Mammary epithelial cell (primary cell): ENCODE measurements around a stretch of chr1.

DNA sequence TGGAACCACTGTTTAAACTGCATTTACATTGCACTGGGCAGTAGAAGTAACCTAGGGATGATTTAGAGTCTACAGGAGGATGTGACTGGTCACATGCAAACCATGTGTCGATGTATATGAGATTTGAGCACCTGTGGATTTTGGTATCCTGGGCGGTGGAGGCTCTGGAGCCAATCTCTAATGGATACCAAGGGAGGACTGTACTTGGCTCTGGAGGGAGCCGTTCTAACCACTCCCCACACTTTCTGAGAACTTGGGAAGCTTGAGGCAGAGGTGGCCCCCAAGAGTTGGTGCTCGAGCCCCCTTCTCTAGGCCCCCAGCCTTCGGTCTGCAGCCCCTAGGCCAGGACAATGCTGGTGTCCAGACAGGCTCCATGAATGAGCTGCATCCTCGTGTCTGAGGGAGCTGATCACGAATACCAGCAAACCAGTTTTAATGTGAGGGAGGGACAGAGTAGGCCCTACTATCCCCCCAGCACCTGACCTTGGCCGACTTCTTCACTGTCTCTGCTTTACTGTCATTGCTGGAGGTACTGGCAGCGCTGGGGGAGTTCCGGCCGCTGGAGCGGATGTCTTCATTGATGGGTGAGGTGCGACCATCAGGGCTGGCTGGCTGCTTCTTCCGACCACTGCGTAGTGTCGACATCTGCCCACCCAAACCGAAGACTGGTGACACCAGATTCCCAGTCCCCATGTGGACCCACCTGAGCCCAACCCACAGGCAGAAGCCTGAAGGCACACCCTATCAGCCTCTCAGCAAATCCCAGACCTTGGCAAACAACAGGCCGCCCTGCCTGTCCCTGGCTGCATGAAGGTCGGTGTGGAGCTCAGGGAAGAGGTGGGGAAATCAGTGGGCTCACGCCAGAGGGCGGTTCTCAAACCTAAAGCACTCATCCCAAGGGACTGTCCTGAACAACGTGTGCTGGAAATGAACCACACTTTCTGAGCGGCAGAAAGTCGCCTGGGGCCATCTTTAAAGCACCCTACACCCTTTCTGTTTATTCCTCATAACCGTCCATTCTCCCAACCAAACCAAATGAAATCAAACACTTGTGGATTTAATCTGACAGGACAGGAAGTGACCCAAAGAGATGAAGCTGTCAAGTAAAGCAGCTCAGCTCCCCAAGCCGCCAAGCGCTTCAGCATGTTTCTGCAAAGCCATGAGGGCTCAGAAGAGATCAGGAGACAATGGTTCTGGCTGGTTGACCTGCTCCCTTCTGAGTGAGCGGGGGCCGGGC is 44.7 kb downstream of the SLC45A1 start:
- CAGE, long polyA plus RNA, result no peak
- RRBS, result no CpG with 5 or more reads among the region's 29 CpGs

GRCh38 chr1:8399517-8400083 is 81.7 kb downstream of the SLC45A1 start:
- CAGE, long polyA plus RNA, result no peak
- RRBS, result no CpG with 5 or more reads among the region's 4 CpGs

GRCh38 chr1:8422298-8423263 is 104.7 kb downstream of the SLC45A1 start:
- CAGE, long polyA plus RNA, result no peak
- RRBS, result 4% methylated on average over 1 of the region's 18 CpGs

GRCh38 chr1:8587554-8588267 is 229.7 kb downstream of the RERE start:
- CAGE, long polyA plus RNA, result no peak
- RRBS, result no CpG with 5 or more reads among the region's 6 CpGs

DNA sequence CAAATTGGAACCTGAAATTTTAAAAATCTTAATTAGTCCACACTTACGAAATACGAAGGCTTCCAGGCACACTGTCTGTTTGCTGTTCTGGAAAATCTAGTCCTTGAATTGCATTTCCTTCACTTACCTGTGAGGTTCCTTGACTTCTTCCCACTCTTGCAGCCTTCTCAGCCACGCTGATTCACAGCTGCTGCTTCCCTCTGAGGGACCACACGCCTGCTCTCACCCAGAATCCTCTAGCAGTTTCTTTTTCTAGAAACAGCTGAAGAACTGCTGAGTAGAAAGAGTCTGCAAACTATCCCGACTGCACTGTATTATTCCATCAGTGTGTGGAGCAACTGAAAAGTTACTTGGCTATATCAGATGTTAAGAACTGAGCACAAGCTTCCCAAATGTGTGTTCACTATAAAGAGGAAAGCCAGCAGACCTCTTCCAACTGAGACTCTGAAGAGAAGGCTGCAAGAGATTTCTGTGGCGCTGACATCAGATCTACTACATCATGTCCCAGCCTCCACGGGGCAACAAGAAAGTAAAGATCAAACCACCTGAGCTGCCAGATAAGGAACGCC is 226.7 kb downstream of the RERE start:
- CAGE, long polyA plus RNA, result no peak
- RRBS, result no CpG with 5 or more reads among the region's 8 CpGs

GRCh38 chr1:8595072-8595421 is 222.4 kb downstream of the RERE start:
- CAGE, long polyA plus RNA, result no peak
- RRBS, result no CpG with 5 or more reads among the region's 2 CpGs

DNA sequence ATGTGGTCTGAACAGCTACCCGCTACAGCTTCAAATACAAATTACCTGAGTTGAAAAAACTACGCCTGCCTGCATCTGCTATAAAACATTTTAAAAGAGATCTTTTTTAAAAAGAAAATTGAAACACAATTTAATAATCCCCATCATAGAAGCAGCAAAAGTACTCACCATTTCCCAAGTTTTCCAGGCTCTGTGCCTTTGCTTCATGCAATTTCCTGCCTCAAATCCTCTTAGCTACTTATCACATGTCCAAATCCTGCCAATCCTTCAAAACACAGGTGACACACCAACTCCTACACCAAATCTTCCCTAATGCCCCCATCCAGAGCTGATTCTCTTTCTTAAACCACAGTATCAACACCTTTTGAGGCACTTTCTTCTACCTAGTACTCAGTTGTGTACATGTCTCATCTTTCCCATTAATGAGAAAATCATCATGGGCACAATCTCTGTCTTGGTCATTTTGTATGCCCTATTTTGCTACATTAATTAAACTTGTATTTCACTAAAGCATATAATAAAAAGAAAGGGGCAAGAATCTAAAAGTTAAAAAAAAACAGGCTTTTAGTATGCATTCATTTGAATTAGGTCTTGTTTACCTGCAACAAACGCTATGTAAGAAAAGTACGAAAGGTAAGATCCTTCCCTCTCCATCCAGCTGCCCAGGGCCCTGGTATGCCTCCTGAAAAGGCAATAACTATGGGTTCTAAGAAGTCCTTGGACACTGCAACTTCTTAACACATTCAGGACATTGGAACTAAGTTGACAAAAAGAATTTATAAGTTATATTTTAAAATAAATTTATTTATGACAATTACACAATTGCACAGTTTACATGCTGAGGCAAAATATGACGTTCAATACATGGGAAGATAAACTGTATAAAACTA is 14.9 kb downstream of the RERE start:
- CAGE, long polyA plus RNA, result no peak
- RRBS, result no CpG with 5 or more reads among the region's 5 CpGs

DNA sequence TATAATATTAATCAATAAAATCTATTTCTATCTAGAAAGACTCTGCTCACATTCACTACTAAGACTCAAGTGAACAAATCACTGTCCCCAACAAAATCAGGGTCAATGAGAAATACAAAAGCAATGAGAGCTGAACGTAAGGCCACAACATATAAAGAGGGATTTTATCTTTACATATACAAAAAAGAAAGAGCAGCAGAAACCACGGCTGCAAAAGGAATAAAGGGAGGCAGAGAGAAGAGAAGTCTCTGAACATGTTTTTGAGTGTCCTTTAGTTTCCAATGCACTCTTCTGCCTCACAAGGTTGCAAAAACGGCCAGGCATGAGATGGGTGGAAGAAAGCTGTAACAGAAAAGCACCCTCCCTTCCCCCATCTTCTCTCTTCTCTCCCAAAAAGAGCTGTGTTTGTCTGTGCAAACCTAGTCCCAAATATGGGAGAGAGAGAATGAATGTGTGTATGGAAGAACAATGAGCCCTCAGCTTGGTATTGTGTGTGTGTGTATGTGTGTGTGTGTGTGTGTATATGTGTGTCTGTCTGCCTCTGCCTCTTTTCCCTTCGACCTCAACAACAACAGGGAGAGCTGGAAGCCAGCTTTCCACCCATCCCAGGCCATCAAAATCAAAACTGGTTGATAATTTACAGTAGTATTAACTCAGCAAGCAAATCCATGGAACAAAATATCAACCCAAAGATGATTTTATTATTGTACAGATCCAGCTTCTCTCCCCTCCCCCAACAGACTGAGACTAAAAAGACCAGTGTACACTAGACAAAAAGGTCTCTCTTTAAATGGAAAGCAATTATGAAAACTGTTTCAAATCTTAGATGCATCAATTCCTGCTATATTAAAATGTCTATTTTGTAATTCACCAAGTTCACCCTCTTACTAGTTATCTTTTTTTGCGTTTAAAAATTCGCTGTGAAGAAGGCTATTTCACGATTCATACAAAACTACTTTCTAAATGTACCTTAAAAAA is 1.8 kb downstream of the RERE start:
- CAGE, long polyA plus RNA, result no peak
- RRBS, result no CpG with 5 or more reads among the region's 7 CpGs

GRCh38 chr1:8879595-8879898 is 1.1 kb upstream of the ENO1 start:
- CAGE, long polyA plus RNA, result no peak
- RRBS, result no CpG with 5 or more reads among the region's 7 CpGs

DNA sequence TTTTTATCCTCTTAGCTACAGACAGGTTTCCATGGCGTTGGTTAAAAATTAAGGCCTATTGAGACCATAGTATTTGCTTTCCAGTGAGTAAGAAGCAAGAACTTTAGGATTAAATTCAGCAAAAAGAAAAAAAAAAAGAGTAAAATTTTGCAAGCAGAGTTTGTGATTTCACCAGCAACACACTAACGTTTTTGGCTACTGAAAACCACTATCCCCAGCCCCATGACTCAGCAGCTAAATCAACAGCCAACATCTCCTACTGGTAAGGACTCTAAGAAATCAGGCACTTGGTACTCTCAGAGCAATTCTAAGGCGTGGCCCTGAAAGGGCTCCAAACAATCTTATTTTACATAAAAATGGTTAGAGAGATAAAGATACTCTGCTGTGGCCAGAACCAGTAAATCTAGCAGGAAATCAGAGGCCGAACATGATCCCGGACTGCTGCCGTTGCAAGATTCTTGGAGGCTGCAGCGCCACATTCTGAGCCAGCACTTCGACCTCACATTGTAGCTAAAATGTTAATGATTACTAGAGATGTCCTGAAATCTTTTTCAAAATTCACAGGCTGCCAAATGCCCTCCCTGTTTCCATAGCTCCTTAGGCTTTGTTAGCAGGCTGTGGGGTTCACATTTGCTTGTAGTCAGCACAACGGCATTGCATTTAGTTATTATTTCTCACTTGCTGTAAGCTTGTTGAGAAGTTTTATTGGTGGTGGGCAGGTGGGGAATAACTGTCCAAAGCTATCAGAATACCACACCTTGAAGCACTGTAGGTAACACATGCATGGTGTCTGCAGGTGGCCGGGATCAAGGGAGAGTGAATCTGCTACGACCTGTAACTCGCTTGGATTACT is 1.7 kb upstream of the ENO1 start:
- CAGE, long polyA plus RNA, result no peak
- RRBS, result no CpG with 5 or more reads among the region's 12 CpGs

GRCh38 chr1:9009534-9010063 is 16.6 kb downstream of the SLC2A7 start:
- CAGE, long polyA plus RNA, result no peak
- RRBS, result no CpG with 5 or more reads among the region's 6 CpGs

GRCh38 chr1:9152549-9152967 is 23.7 kb upstream of the GPR157 start:
- CAGE, long polyA plus RNA, result no peak
- RRBS, result no CpG with 5 or more reads among the region's 8 CpGs

DNA sequence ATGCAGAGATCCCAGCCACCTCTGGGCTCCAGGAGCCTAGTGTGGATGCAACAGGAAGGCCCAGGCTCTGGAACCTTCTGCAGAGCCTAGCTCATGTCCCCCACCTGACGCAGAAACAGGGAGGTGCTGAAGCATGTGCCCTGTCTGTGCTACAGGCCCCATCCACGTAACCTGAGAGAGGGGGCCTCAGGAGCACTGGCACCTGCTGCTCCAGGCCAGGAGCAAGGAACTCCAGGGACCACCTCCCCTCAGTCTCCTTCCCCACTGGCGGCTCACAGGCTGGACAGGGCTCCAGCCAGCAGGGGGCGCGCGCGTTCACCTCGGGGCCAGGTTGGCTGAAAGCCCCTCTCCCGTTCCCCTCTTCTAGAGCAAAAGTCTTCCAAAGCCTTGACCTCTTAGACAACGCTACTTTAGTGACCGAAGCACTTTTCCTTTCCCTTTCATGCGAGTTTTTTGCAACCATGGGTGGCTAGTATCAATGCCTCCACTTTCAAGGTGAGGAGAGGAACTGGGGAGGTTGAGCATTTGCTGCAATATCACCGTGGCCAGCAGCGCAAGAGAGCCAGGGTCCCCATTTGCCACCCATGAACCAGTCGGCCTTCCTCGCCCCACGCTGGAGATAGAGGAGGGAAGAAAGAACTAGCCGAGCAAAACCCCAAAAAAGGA is 52.4 kb upstream of the GPR157 start:
- CAGE, long polyA plus RNA, result no peak
- RRBS, result no CpG with 5 or more reads among the region's 18 CpGs

DNA sequence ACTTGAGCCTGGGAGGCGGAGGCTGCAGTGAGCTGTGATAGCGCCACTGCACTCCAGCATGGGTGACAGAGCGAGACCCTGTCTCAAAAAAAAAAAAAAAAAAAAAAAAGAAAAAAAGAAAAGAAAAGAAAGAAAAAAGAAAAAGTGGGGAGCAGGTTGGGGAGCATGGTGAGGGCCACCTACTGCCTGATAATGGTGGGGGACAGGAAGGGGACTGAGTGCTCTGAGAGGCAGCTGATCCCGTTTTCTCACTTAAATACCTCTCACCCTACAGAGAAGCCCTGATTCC is 769 bp upstream of the H6PD start:
- CAGE, long polyA plus RNA, result no peak
- RRBS, result no CpG with 5 or more reads among the region's 4 CpGs

GRCh38 chr1:9238564-9239010 is 4.0 kb downstream of the H6PD start:
- CAGE, long polyA plus RNA, result no peak
- RRBS, result no CpG with 5 or more reads among the region's 4 CpGs

DNA sequence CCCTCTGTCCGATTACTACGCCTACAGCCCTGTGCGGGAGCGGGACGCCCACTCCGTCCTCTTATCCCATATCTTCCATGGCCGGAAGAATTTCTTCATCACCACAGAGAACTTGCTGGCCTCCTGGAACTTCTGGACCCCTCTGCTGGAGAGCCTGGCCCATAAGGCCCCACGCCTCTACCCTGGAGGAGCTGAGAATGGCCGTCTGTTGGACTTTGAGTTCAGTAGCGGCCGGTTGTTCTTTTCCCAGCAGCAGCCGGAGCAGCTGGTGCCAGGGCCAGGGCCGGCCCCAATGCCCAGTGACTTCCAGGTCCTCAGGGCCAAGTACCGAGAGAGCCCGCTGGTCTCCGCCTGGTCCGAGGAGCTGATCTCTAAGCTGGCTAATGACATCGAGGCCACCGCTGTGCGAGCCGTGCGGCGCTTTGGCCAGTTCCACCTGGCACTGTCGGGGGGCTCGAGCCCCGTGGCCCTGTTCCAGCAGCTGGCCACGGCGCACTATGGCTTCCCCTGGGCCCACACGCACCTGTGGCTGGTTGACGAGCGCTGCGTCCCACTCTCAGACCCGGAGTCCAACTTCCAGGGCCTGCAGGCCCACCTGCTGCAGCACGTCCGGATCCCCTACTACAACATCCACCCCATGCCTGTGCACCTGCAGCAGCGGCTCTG is 28.7 kb upstream of the SPSB1 start:
- CAGE, long polyA plus RNA, result no peak
- RRBS, result 70% methylated on average over 3 of the region's 36 CpGs

- CAGE, long polyA plus RNA, result no peak
- RRBS, result no CpG with 5 or more reads among the region's 12 CpGs
These were observed 2.4 kb downstream of the SPSB1 start for GRCh38 chr1:9294945-9295694.

GRCh38 chr1:9319466-9320632 is 27.2 kb downstream of the SPSB1 start:
- CAGE, long polyA plus RNA, result no peak
- RRBS, result 98% methylated on average over 5 of the region's 40 CpGs

DNA sequence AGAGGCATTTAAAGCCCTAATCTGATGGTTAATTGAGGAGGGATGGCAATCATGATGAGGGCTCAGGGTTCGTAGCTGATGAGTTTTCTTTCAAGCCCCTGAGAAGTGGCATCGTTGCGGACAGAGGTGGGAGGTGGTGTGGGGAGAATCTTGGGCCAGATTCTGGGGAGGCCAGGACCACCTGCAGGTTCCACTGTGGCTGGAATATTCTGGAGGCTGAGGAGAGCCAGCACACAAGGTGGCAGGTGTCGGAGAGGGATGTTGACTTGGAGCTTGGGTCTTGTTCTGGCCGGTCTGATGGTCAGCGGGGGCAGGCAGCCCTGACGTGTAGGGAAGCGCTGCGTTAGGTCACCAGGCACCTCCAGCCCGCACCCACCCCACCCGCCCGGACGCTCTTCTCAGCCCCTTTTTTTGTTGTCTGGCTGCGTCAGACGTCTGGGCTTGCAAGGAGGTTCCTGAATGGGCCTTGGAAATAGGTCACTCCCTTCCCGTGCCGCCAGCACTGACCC is 29.9 kb downstream of the SPSB1 start:
- CAGE, long polyA plus RNA, result no peak
- RRBS, result 100% methylated on average over 3 of the region's 17 CpGs

GRCh38 chr1:9361735-9362526 is 69.2 kb downstream of the SPSB1 start:
- CAGE, long polyA plus RNA, result no peak
- RRBS, result no CpG with 5 or more reads among the region's 19 CpGs